Left colon (tissue), 1 donor: Measurements from ENCODE around the gene ZNF519.

GRCh38 chr18:13378152-13378621 lies 159.6 kb downstream of the LDLRAD4 start:
- PRO-cap = no peak

DNA sequence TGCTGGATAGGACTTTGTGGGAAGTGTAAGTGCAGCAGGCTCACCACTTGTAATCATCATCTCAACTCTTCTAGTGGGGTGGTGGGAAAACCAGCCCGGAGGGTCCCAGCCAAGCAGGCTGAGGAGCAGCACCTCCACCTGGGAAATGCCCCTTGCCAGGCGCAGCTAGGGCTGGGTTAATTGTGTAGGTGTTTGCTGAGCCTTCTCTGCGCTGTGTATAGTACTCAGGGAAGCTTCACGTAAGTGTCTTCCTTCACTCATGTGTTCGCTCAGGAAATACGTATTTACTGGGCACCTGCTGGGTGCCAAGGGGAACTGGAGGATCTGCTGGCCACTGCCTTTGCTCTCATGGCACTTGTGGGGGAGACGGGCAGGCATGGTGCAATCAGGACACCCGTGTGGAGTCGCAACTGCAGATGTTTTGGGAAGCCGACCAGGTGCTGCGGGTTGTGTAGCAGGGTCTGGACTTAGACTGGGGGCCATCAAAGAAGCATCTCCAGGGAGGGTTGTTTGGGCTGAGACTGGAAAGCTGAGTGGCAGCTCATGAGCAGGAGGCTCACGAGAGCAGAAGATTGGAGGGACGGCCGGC lies 164.5 kb downstream of the LDLRAD4 start:
- PRO-cap = no peak

DNA sequence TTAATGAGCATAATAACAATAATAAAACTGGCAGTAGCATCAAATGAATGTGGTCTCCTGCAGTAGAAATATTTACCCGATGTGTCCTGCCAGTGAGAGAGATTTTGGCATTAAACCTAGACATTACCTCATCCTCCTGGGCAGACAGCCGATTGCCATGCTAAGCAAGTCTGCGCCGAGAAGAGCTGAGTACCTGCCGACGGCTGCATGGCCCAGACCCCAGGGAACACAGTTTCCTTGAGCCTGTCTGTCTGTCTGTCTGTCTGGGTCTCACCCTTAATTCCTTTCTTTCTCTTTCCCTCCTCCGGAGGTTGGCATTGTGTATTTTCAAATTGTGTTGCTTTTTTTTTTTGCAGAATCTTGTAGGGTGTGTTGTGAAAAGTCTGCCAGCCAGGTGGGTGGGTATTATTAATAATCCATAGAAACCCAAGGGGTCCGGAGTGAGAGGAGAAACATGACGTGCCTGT lies 225.1 kb downstream of the FAM210A start:
- PRO-cap = no peak

GRCh38 chr18:13562194-13563133 lies 163.9 kb downstream of the FAM210A start:
- PRO-cap = no peak

- PRO-cap = no peak
Observed at GRCh38 chr18:13611677-13612883, 114.3 kb downstream of the FAM210A start.

DNA sequence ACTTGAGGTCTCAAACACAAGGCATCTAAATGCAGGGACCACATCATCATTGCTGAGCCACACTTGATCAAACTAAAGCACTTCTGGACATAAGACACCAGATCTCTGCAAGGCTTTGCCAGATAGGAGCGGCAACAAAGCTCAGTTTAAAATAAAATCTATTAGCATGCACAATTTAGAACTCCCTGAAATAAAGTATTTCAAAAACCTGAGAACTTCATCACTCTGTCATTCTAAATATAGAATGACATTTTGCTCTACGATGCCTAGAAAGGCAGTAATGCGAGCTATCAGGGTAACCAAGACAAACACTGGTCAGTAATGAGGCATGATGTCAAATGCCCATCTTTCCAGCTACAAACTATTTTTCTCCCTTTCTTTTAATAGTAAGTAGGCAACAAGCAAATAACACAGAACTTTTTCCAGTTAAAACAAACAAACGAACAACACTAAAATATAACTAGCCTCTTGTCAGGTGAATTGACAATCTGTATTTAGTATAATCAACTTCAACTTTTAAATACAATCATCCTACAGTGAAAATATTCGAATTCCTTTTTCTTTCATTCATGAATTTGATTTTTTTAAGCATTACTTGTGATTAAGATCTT lies 47.4 kb downstream of the FAM210A start:
- PRO-cap = no peak

GRCh38 chr18:13731431-13732005 lies 5.0 kb downstream of the RNMT start:
- PRO-cap = no peak

- PRO-cap = unidirectional peak, minus-strand start at chr18:14132420
Observed at GRCh38 chr18:14131711-14132940, at the start of gene ZNF519. ZNF519 (minus strand) TSS chr18:14132435.

GRCh38 chr18:21063826-21064816 lies 47.5 kb downstream of the ROCK1 start:
- PRO-cap = no peak

DNA sequence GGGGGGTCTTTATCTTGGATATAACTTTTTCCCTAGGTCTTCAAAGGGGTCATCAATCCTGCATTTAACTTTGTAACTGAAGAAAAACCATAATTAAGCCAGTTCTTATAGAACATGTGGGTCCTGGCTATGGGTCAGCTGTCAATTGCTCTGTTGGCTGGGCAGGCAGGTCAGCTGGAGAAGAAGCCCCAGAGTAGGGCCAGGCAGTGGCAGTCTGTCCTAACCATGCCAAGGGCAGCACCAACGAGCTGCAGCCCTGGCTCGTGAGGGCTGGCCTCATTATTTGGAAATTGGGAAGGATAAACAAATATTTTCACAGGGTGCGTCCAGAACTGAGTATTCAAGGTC lies 87.9 kb downstream of the GREB1L start:
- PRO-cap = no peak

GRCh38 chr18:21363088-21363937 lies 121.3 kb downstream of the GREB1L start:
- PRO-cap = no peak

GRCh38 chr18:21599902-21600016 lies 745 bp downstream of the ESCO1 start:
- PRO-cap = no peak

GRCh38 chr18:21669564-21670307 lies 34.8 kb downstream of the ABHD3 start:
- PRO-cap = bidirectional peak, plus-strand start at chr18:21669915, minus-strand start at chr18:21669929

DNA sequence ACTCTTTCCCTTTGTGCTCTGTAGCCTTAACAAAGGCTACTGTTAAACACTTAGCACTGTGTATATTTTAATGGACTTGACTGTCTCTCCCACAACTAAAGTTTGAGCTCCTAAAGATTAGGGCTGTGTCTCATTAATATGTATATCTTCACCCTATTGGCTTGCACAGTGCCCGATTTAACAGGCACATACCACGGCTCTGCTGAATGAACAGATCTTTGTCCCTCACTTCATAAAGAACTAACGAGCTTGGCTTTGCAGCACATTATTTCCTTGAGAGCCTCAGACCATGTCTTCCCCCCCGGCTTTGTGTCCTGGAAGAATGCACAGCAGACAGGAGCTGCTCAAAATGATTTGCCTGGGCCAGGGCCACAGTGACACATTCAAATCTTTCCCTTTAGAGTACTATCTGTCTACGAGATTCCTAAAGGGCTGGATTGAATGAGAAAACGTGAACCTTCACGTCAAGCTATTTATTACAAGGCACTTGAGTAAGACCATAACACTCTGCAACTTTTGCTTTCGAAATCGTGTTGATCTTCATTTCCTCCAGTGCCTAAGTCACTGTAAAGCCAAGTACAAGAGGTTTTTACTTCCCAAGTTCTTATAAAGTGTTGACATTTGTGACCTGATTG lies 22.0 kb downstream of the ABHD3 start:
- PRO-cap = no peak

DNA sequence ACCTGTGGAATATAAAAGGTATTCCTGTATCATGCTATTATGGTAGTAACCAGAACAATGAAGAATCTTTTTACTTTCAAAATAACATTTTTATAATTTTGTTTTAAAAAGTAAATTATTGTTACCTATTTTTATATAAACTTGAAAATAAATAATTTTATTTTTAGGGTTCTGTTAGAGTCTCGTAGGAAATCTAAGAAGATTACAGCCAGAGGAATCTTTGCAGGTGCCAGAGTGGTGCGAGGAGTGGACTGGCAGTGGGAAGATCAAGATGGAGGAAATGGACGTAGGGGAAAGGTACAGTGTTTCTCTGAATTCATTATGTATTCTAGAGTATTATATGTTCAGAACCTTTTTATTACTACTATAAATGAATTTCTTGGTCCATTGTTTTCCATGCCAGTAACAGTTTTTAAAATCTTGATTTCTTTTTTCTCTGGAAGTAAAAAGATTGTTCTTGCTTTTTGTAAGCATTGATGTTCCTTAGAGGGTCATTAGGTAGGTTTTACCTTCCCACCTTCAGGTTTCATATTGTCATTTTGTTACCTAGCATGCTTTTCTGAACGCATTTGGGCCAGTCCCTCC lies 28.0 kb downstream of the MIB1 start:
- PRO-cap = no peak

GRCh38 chr18:21843972-21844282 lies 103.3 kb downstream of the MIB1 start:
- PRO-cap = no peak

DNA sequence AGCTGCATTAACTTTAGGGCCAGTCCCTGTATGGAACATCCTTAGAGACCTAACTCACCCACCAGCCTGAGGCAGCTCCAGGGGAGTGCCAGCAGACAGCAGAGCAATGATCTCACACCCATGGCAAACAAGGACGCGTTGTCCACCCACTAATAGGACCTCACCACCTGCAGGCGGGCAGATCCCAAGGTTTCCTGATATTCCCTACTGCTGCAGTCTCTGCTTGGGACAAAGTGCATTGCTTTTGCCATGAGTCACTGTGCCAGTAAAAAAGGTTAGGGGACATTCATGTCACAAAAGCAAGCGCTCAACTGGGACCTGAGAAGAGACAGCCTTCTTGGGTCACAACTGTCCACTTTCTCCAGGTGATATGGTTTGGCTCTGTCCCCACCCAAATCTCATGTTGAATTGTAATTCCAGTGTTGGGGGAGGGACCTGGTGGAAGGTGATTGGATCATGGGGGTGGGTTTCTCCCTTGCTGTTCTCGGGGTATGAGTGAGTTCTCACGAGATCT lies 160.1 kb downstream of the MIB1 start:
- PRO-cap = unidirectional peak, minus-strand start at position 68 of the sequence

DNA sequence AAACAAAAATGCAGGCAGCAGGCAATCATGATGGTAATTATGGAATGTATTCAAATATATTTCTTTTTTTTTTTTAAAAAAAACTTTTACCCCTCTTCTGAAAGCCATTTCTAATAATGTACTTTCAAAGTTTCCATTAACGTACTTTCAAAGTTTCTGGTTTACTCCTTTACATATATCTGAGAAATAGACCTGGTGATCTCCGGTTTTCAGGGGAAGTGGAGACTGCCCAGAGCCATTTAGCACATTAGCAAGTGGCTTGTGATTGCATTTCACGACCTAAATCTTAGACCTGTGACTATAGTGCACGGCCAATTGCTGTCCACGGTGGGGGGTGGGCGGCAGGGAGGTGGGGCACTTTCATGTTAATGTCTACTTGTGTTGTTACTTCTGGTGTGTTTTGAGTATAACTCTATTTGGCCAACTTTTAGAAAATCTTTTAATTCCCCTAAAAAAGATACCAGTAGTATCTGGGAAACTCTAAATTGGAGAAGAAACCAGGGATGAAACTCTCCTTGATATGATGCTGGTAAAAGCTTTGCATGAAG lies 11.3 kb downstream of the GATA6 start:
- PRO-cap = no peak

DNA sequence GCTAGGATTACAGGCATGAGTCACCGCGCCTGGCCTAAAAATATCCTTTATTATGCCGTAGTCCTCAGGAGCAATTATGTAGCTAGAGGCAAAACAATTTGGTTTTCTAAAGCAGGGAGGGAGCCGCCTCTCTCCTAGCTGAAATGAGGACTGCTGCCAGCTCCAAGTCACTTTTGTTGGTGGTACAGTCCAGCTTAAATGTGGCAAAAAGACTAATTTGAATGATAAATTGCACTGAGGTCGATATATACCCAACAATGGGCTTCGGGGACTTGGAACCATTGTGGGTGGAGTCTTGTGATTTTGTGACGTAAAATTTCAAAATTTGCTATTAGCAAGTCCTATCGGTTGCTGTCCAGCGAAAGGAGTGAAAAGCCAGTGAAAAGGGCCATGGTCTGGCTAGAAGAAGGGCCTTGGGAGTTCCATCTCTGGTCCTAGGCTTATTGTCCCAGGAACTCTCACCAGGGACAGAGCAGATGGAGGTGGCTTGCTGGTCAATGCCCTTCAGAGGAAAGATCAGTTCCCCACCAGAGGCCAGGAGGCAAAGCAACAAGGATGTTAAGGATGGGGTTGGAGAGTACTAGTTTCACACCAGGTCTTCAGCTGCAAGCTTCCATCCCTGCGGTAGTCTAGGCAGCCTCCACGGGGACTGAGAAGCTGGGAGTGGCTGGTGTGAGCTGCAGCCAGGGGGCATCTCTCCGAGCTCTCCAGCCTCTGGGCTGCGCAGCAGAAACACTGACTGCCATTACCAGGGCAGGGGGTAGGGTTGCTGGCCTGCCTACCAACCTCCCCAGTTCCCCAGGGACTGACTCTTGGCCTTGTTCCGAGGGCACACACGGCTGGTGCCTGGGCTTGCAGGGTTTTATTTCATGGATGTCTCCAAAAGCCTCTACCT lies 15.6 kb downstream of the GATA6 start:
- PRO-cap = no peak

- PRO-cap = bidirectional peak, plus-strand start at chr18:22215110, minus-strand start at chr18:22214890
Observed at GRCh38 chr18:22214627-22215407, 45.4 kb downstream of the GATA6 start.